NB4 (cell line): ENCODE measurements around the genes GCLM and ABCA4.

GRCh38 chr1:93278018-93278297 is 67.7 kb upstream of the DR1 start:
- RRBS, result no CpG with 5 or more reads among the region's 6 CpGs

DNA sequence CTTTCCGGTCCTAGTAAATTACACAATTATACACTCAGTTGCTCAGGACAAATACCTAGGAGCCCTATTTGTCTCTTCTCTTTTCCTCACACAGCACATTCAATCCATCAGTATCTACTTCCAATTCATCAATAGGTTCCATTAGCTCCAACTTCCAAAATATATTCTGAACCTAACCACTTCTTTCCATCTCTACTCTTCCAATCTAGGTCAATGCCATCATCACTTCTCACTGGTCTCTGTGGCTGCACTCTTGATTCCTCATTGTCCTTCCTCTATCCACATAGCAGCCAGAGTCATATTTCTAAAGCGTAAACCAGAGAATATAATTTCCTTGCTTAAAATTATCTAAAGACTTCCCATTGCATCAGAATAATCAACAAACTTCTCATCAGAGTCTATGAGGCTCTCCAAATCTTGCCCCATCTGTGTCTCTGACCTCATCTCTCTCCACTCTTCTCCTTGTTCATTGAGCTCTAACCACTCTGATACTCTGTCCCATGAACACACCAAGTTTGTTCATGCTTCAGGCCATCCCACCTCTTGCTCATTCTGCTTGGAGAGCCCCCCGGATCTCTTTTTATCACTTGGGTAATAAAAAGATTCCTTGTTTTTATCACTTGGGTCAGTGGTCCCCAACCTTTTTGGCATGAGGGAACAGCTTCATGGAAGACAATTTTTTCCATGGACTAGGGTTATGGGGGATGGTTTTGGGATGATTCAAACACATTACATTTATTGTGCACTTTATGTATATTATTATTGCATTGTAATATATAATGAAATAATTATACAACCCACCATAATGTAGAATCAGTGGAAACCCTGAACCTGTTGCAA is 25.7 kb upstream of the DR1 start:
- RRBS, result no CpG with 5 or more reads among the region's 3 CpGs

DNA sequence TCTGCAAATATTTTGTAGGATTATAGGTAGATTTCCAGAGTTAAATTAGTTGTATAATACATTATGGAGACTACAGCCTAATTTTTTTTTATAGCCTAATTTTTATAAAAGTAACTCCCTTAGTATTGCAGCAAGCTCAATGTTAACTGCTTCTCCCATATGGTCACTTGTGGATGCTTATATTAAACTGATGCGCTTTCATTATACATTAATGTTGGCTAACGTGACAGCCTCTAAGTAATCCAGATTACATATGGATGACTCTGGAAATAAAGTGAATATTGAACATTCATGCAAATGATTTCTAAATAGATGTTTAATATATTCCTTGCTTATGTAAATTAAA is 14.8 kb upstream of the DR1 start:
- RRBS, result no CpG with 5 or more reads among the region's 2 CpGs

- RRBS, result no CpG with 5 or more reads among the region's 21 CpGs
Observed at GRCh38 chr1:93581981-93582825, 99.4 kb downstream of the BCAR3 start.

- RRBS, result no CpG with 5 or more reads among the region's 10 CpGs
Observed at GRCh38 chr1:93615637-93616072, 66.0 kb downstream of the BCAR3 start.

- RRBS, result no CpG with 5 or more reads among the region's 14 CpGs
Observed at GRCh38 chr1:93617294-93618456, 64.0 kb downstream of the BCAR3 start.

- RRBS, result no CpG with 5 or more reads among the region's 6 CpGs
Observed at GRCh38 chr1:93662654-93663473, 18.8 kb downstream of the BCAR3 start.

GRCh38 chr1:93775159-93775552 is 93.5 kb upstream of the BCAR3 start:
- RRBS, result no CpG with 5 or more reads among the region's 8 CpGs

GRCh38 chr1:93816740-93817271 is 62.2 kb downstream of the DNTTIP2 start:
- RRBS, result no CpG with 5 or more reads among the region's 1 CpG

DNA sequence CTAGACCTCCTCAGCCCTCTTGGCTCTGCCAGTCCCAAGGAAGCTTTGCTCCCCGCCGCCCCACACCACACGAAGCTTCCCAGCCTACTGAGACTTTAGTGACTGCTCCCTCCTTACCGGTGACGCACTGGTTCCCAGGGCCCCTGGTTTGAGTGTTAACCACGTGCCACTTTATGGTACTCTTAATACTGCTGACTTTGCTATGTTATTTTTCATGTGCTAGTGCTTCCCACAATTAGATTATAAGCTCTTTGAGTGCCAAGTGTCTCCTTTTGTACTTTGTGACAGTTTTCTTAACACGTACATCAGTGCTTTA is 61.1 kb downstream of the DNTTIP2 start:
- RRBS, result no CpG with 5 or more reads among the region's 7 CpGs

DNA sequence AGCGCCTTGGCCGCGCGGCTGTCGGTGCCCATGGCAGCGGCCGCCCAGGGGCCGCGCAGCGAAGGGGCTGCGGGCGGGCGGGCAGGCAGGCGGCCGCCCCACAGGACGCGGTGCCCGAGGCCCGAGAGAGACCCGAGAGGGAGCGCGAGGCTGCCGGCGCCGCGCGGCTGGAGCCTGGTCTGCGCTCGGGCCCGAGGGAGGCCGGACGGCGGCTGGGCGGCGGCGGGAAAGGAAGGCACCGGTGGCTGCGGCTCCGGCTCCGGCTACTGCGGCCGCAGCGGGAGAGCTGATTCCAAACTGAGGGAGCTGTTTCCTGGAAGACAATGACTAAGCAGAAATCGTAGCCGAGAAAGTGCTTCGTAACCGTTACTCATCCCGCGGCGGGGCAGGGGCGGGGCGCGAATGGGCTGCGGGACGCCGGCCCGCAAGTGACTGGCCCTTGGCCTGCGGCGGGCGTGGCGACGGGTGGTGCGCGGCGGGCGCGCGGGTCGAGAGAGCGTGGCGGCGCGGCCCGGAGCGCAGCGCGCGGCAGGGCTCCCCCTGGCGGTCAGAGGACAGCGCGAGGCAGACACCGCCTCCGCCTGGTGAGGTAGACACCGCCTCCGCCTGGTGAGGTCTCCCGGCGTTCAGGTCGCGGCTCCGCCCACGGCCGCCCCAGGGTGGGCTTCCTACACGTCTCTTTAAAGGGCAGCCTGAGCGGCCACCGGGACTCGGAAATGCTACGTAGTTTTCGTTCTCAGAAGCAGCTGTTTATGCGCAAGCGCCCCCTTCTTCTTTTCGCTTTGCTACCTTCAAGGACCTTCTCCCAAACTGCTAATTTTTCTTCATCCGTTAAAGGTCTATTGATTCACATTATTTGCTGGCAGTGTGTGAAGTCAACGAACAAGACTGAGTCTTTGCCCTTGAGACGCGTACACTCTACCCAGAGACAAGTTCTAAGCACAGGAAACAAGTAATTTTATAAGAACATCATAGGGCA is at the start of gene GCLM:
Gene GCLM, minus strand, starts transcription at position 299 of the 979 bp plus-strand sequence.
- RRBS, result under 1% methylated on average over 45 of the region's 105 CpGs

- RRBS, result no CpG with 5 or more reads among the region's 1 CpG
Observed at GRCh38 chr1:93946951-93947439, 37.8 kb upstream of the GCLM start.

GRCh38 chr1:93965720-93966299 is 56.6 kb upstream of the GCLM start:
- RRBS, result no CpG with 5 or more reads among the region's 2 CpGs

DNA sequence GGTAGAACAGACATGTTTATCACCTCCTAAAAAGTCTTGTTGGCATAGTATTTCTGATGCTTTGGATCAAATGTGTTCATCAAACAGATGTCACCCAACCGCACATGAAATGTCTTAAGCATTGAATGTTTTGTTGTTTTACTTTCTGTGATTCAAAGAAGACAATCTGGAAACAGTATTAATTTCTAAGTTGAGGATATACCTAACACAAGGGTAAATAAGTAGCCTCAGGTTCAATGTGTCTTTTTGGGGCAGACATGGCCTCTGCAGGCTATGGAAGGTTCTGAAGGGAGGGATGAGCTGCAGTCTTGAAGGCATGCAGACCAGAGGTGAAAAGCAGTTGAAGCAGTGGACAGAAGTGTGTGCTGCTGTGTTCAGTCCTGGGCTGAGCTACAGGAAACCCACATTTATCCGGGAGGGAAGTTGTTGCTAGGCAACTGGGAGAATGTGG is 29.0 kb downstream of the ABCA4 start:
- RRBS, result no CpG with 5 or more reads among the region's 2 CpGs

DNA sequence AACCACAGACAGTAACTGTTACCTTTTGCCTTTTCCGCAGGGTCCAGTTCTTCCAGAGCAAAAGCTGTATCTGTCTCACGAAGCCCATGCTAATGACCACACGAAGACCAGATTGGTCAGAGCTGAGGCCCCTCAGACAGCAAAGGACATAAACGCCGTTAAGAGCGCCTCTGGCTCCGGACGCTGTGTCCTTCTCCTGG is at the start of gene ABCA4:
Gene ABCA4, minus strand, starts transcription at position 191 of the 200 bp plus-strand sequence.
- RRBS, result no CpG with 5 or more reads among the region's 8 CpGs

DNA sequence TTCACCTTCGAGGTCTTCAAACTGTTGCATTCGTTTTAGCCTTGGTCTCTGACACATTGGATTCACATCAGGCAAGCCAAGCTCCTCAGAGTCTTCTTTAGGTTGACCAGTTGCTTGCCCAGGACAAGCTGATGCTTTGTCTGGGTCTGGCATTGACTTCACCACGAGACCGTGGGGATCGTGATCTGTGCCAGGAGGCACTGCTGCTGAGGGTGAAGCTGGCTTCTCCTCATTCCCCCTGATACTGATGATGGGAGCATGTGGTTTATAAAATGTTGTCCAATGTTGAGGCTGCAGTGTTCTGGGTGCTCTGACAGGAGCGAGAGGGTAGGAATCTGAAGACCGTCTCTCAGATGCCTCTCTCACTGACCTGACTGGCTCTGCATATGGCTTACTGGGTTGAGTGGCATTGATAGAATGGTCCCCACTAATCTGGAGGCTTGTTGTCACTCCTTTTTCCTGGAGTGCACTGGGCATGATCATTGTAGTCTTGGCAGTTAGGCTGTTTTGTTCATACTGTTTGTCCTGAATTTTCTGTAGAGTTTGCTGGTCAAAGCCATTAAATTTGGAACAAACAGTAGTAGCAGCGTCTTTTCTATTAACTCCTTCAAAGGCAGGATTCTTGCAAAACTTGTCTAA is 53.1 kb upstream of the ABCA4 start:
- RRBS, result no CpG with 5 or more reads among the region's 8 CpGs

- RRBS, result no CpG with 5 or more reads among the region's 6 CpGs
Observed at GRCh38 chr1:94295662-94296583, 58.5 kb upstream of the ARHGAP29 start.

- RRBS, result no CpG with 5 or more reads among the region's 5 CpGs
Observed at GRCh38 chr1:94379494-94379993, 38.6 kb upstream of the ABCD3 start.

- RRBS, result no CpG with 5 or more reads among the region's 12 CpGs
Observed at GRCh38 chr1:94602250-94602944, 60.8 kb upstream of the F3 start.

DNA sequence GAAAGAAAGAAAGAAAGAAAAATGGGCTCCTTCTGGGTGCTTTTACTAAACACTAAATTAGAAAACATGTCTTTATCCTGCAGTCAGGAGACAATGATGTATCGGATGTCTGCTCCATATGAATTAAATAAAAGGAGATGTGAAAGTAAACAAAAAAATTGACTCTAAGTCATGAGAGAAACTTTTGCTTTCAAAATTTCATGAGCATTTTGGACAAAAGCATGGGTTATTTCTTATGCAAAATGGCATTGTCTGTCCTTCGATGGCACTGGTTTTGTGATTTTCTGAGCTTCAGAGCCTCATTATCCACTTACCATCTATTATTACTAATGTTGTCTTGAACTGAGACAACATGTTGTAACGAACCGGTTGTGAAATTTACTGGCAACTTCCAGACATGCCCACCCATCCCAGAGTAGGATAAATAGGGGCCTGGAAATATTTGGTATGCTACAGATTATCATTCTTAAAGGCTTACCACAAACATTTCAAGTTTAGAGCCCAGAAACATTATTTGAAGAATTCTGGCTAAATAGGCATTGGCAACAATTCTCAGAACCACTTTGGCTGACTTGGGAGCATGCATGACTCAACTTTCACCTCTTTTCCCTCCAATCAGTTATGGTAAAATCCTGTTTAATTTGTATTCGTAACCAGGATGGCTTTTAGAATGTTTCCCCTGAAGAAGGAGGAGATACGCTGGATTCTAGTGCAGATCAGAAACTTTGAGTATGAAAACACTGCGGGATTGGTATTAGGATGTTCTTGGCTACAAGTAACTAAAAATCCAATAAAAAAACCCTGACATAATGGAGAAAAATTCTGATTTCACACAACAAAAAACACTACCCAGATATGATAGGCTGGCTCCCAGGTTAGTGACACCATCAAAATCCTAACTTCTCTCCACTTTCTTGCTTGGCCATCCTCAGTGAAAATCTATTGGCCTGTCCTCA is 130.1 kb upstream of the SLC44A3 start:
- RRBS, result no CpG with 5 or more reads among the region's 7 CpGs